OVCAR3 (cell line): ENCODE measurements around the gene TNNC2.

DNA sequence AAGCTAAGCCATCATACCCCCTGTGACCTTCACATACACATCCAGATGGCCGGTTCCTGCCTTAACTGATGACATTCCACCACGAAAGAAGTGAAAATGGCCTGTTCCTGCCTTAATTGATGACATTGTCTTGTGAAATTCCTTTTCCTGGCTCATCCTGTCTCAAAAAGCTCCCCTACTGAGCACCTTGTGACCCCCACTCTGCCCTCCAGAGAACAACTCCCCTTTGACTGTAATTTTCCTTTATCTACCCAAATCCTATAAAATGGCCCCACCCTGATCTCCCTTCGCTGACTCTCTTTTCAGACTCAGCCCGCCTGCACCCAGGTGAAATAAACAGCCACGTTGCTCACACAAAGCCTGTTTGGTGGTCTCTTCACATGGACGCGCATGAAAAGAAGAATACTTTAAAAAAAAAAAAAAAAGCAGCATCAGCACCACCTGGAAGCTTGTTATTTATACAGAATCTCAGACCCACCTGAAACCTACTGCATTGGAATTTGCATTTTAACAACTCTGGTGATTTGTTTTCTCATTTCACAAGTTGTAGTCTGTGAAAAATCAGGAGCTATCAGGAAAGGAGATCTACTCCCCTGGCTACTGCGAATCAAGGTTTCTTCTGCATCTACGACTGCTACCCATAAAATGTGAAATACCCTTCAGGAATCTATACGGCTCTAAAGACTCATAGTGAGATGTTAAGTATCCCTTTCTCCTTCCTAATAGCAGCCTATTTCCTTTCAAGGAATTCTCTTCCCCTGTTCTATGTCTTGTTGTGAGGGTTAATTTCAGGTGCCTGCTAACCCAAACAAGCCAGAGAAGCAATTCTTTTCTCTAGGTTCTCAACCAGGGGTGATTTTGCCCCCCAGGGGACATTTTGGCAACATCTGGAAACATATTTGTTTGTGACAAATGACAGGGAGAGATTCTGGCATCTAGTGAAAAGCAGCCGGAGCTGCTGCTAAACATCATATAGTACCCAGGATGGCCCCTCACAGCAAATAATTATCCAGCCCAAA lies 26.5 kb downstream of the WFDC3 start:
- RRBS = no CpG with 5 or more reads among the region's 11 CpGs

- RRBS = 95% methylated on average over 3 of the region's 8 CpGs
Observed at GRCh38 chr20:45827155-45827674, at the start of gene TNNC2. Gene TNNC2 (minus strand): TSS chr20:45827312.

DNA sequence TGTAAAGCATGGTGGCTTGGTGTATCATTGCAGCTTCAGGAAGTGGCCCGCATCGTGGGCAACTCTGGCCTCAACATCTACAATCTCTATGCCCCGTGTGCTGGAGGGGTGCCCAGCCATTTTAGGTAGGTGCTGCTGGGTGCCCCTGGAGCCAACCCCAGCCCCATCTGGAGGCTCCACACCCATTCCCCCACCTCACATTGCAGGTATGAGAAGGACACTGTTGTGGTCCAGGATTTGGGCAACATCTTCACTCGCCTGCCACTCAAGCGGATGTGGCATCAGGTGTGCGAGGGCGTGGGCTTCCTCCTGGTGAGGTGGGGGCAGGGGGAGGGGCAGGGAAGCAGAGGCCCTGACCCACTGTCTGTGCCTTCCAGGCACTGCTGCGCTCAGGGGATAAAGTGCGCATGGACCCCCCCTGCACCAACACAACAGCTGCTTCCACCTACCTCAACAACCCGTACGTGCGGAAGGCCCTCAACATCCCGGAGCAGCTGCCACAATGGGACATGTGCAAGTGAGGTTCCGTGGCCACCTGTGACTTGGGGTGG lies 3.6 kb downstream of the CTSA start:
- RRBS = no CpG with 5 or more reads among the region's 14 CpGs

GRCh38 chr20:45902209-45902774 lies 9.7 kb downstream of the PLTP start:
- RRBS = no CpG with 5 or more reads among the region's 14 CpGs

DNA sequence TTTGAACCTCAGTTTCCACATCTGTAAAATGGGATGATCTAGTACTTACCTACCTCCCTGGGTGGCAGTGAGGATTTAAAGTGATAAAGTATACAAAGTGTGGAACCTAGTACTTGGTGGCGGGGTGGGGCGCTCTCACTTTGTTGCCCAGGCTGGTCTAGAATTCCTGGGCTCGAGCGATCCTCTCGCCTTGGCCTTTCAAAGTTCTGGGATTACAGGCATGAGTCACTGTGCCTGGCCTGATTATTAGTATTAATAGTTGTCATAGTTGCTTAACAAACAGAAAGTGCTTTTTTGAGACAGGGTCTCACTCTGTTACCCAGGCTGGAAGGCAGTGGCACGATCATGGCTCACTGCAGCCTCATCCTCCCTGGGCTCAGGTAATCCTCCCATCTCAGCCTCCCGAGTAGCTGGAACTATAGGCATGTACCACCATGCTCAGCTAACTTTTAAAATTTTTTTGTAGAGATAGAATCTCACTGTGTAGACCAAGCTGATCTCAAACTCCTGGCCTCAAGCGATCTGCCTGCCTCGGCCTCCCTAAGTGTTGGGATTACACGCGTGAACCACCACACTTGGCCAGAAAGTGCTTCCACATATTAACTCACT lies 7.1 kb upstream of the PLTP start:
- RRBS = no CpG with 5 or more reads among the region's 11 CpGs

DNA sequence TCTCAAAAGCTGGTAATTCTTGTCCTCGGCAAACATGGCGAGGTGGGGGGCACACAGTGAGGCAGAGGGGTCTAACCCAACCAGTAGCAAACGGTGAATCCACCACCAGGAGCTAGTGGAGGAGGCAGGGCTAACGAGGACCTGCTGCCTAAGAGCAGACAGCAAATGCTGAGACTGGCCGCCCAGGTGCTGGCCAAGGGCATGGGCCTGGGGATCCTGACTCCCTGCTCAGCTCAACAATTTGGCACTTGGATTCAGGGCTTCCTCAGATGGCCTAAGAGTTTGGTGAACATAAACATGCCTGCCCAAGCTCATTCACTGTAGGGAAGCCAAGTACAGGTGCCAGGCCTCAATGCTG lies 18.4 kb downstream of the PCIF1 start:
- RRBS = no CpG with 5 or more reads among the region's 5 CpGs

DNA sequence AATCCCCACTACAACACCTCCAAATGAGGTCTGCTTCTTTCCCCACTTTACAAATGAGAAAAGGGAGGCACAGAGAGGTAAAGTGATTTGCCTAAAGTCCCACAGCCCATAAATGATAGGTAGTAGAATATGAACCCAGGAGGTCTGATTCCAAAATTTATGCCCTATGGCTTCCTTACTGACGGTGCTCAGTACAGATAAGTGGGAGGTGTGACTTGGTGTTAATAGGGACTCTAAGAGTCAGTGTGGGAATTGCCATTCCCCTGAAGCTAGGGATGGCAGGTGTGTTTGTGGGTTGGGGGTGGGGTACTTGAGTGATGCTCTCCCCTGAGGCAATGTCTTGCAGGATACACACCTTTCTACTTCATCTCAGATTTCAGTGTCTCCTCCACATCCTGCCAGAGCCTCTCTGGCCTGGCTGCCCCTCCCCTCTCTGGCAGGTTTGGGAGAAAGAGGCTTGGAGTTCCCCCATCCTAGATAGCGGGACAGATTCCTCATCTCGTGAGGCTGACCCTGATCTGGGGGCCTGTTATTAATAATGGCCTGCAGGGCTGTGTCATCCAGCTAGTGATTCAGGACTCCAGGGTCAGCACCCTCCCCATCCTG lies 4.0 kb upstream of the MMP9 start:
- RRBS = no CpG with 5 or more reads among the region's 3 CpGs

- RRBS = no CpG with 5 or more reads among the region's 2 CpGs
Observed at GRCh38 chr20:46005210-46005691, 3.5 kb upstream of the MMP9 start.

DNA sequence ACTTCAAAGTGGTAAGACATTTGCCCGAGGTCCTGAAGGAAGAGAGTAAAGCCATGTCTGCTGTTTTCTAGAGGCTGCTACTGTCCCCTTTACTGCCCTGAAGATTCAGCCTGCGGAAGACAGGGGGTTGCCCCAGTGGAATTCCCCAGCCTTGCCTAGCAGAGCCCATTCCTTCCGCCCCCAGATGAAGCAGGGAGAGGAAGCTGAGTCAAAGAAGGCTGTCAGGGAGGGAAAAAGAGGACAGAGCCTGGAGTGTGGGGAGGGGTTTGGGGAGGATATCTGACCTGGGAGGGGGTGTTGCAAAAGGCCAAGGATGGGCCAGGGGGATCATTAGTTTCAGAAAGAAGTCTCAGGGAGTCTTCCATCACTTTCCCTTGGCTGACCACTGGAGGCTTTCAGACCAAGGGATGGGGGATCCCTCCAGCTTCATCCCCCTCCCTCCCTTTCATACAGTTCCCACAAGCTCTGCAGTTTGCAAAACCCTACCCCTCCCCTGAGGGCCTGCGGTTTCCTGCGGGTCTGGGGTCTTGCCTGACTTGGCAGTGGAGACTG lies 465 bp upstream of the MMP9 start:
- RRBS = no CpG with 5 or more reads among the region's 5 CpGs

DNA sequence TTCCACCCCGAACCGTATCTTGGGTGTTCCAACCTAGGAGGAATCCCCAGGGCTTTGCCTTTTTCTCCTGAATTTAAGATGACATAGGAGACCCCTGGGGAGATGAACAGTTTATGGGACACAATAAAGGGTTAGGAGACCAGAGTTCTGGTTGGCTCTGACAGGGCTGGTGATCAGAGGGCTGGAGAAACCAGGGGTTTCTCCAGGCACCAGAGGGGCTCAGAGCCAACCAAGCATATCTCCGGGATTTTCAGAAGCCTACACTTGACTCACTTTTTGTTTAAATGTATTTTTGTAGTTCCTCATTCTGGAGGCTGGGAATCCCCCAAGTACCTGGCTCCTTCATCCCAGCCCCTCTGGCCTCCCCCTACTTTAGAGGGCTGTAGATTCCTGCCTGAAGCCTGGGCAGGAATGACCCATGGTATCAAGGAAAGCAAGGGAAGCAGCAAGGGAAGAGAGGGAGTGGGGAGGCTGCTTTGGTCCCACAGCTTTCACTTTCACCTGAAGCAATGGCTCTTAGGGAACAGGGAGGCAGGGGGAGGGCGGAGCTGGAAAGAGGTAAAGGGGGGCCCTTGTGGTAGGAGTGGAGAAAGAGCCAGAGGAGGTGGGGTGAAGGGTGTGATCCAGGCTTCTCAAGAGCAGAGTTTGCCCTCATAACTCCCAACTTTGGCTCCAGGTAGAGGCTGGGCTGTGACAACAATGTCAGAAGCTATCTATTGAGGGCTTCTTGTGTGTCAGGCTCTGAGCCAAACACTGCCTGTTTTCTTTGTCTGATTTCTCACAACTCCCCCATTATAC lies 1.0 kb downstream of the CD40 start:
- RRBS = no CpG with 5 or more reads among the region's 4 CpGs

DNA sequence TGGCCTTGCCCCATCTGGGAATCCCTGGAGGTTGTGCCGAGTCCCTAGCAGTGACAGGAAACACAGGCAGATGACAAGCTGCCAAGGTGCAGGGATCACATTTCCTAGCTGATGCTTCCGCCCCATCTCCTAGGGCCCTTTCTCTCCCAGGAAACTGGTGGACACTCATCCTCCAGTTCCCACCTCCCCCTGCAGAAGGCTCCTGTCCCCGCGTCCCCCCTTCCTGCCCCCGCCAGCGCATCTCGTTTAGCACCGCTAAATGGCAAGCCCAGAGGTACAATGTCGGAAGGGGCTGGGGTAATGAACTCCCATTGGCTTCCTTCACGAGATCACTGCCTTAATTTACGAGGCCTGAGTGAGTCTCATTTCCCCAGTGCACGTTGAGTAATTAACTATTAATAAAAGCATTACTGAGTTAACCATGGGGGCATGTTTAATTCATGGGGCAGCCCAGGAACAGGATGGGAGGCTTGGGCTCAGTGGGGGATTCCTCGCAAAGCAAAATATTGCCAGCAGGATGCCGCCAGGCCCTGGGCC lies 20.6 kb downstream of the SLC35C2 start:
- RRBS = no CpG with 5 or more reads among the region's 14 CpGs

DNA sequence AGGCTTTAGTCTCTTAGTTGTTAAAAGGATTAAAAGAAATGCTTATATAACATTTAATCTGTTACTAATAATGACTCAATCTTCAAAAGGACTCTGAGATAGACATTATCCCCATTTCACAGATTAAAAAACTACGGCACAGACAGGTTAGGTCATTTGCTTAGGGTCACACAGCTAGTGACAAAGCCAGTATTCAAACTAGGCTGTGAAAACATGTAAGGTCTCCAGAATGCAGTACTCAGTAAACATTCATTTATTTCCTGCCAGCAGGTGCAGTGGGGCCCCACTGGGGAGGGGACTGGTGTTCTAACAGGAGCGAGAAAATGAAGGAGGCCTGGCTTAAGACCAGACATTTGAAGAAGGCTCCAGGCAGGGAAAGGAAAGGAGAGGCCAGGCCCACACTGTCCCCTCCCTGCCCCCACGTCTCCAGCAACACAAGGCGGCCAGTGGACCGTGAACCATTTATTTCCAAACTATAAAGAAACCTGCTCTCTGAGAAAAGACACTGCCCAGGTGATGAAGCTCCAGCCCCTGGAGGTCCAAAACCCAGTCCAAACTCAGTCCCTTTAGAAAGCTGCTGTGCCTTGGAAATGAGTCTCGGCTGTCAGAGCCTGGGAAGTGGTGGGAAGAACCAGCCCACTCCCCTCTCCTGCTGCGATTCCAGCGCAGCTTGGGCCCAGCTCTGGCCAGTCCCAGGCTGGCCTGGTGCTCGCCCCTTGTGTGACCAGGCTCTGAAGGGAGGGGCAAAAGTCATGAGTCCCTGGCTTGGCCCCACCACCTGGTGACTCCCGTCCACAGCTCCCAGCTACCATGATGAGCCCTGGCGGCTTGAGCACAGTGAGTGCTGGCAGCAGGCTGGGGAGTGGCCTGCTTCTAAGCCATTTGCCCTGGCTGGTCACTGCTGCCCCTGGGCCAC lies 14.5 kb downstream of the SLC35C2 start:
- RRBS = no CpG with 5 or more reads among the region's 11 CpGs

DNA sequence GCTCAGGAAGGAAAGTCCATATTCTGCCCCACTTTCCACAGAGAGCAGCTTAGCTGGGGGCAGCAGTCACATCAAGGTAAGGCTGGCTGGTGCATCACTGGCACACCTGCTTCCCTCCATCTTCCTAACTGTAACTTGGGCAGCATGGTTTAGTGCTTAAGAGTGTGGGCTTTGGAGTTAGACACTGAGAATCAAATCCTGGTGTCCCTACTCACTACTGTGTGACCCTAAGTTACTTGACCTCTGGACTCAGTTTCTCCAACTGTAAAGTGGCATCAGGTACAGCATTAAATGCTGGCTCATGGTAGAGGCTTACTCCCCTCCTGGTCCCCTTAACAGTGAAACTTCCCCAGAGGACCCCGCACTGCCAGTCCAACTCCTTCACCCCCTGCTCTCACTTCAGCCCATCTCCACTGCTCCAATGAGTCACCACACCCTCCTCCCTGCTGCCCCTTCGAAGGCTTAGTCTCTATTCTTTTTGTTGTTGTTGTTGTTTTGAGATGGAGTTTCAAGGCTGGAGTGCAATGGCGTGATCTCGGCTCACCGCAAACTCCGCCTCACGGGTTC lies 1.8 kb downstream of the SLC35C2 start:
- RRBS = no CpG with 5 or more reads among the region's 7 CpGs

DNA sequence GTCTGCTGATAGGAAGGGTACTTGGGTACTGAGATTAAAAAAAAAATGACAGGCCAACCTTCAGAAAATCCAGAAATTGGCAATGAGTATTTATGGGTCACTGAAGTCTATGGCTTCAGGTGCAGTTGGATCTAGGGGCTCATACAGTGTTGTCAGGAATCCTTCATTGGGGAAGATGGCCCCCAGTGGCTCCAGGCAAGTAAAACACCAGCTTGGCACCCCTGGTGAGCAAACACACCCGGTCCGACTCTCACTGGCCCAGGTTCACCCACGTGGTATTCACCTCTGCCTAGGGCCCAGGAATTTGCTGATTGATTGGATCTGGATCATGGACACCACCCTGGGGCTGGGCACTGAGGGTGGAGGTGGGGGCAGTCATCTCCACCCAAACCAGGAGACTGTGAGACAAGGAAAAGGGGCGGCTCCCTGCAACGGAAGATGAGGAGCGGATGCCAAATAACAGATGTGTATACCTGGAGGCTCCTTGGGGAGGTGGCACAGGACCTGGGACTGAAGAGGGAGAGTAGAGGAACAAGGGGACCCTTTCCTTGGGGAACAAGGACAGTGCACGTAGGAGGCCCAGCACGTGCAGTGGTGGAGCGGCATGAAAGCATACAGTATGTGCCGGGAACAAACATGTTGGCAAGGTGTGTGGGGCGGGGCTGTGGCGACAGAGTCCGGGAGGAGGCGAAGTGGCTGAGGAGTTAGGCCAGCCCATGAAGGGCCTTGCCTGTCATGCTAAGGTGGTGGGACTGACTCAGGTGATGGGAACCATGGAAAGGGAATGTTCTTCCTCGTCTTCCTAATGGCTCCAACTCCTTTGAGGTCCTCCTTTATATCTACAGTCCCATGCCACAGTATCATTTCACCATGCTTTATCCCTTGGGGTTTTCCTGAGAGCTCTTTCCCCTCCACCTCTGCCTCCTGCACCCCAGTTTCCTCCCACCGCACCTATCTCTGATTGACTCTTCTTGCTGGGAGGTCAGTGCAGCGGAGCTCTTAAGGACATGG lies 4.9 kb downstream of the SLC2A10 start:
- RRBS = 96% methylated on average over 4 of the region's 17 CpGs

- RRBS = no CpG with 5 or more reads among the region's 4 CpGs
Observed at GRCh38 chr20:46823170-46823613, 71.5 kb upstream of the EYA2 start.

DNA sequence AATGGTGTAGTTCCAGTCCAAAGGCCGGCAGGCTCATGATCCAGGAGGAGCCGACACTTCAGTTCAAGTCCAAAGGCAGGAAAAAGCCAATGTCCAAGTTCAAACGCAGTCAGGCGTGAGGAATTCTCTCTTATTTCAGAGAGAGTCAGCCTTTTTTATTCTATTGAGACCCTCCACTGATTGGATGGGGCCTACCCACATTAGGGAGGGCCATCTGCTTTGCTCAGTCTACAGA lies 71.1 kb upstream of the EYA2 start:
- RRBS = no CpG with 5 or more reads among the region's 4 CpGs

- RRBS = no CpG with 5 or more reads among the region's 6 CpGs
Observed at GRCh38 chr20:47032900-47033203, 138.2 kb downstream of the EYA2 start.

DNA sequence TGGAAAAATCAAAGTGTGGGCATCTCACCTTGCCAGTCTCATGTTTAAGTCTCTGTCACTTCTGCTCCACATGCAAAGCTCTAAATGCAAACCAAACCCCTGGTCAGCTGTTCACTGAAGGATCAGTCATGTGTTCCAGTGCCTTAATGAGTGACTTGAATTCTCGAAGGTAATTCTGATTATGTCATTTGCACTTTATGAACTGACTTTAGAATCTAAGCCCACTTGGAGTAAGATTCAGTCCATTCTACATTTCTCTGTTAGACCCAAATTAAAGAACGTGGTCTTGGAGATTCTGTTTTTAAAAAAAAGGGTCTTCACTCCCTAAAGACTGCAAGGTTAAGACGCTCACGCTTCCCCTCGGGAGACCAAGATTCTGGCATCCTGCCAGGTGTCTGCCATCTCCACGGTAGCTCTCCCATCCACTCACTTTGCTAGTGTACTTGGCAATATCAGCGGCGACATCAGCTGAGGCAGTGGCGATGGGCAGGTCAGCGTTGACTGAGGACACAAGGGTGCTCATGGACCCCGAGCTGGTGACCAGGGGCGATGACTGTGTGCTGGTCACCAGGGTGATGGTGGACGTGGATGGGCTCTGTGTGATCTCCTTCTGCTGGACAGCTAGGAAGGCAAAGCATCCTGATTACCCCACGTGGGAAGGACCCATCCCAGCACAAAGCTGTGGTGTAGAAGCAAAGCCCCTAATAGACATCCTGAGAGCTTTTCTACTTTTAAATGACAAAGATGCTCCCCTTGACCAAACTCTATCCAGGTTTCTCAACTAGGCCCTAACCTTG lies 120.4 kb downstream of the ZMYND8 start:
- RRBS = no CpG with 5 or more reads among the region's 14 CpGs

GRCh38 chr20:47275415-47275991 lies 81.0 kb downstream of the ZMYND8 start:
- RRBS = no CpG with 5 or more reads among the region's 7 CpGs

GRCh38 chr20:47318828-47319393 lies 37.6 kb downstream of the ZMYND8 start:
- RRBS = 16% methylated on average over 9 of the region's 20 CpGs